ENCODE results near the genes FBXL16 and LMF1.

- RRBS = 2% methylated on average over 14 of the region's 45 CpGs
Observed at GRCh38 chr16:705345-705663, 297 bp downstream of the FBXL16 start.

- RRBS = 3% methylated on average over 29 of the region's 80 CpGs
Observed at GRCh38 chr16:705664-706166, at the start of gene FBXL16. TSS of gene FBXL16 (minus strand) at chr16:705801.

- RRBS = 3% methylated on average over 31 of the region's 66 CpGs
Observed at GRCh38 chr16:715659-716599, 1.0 kb downstream of the METRN start.

DNA sequence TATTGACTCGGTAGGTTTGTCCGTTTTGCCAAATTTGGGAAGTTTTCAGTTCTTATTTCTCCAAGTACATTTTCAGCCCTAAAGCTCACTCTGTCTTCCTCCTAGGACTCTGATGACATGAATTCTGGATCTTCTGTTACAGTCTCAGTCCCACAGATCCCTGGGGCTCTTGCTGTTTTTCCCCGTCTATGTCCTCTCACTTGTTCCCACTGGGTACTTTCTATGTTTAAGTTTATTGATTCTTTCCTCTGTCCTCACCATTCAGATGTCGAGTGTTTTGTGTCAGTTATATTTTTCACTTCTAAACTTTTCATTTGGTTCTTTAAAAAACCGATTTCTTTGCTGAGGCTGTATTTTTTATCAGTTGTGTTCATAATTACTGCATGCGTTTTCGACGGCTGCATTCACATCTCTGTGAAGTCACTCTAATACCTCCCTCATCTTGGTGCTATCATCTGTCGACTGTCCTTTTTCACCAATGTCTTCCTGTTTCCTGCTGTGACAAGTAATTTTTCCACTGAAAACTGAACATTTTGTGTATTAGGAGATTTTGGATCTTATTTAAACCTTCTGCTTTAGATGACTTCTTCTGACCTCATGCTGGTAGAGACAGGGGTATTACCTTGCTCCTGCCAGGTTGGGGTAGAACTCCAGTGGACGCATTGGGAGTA, 65.3 kb upstream of the GNG13 start:
- RRBS = no CpG with 5 or more reads among the region's 10 CpGs

DNA sequence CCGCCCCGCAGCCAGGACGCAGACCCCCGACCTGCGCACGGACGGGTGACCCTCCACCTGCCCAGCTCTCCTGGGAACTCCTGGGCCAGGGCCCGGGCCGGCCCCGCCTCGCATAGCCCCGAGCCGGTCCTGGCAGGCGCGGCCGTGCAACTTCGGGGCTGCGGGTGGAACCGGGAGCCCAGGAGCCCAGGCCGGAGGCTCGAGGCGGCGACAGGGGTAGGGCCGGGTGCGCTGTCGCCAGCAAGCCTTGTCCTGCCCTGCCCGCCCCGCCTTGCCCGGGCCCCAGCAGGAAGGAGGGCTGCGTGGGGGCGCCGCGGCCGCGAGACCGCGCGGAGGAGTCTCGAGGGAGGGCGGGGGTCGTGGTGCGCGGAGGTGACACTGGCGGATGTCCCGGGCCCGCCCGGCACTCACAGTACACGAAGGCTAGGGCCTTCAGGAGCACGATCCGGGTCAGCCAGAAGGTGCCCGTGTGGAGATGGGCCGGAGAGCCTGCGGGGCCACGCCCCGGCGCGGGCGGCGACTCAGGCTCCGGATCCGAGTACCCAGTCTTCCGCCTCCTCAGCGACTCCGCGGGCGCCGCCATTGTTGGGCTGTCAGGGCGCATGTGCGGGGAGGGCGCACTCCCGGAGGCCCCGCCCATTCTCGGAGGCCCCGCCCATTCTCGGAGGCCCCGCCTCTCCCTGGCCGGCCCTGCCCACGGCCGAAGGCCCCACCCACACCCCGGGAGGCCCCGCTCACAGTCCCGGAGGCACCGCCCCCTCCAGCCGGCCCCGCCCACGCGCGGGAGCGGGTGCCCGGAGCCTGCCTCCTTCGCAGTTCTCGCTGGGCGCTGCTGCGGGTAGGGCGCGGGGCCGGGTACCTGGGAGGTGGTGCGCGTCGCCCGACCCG, at the start of gene LMF1:
LMF1 (minus strand) TSS at position 608 of the 888 bp plus-strand sequence.
- RRBS = 4% methylated on average over 42 of the region's 102 CpGs

GRCh38 chr16:1014532-1015305, 33.1 kb downstream of the SOX8 start:
- RRBS = 75% methylated on average over 9 of the region's 27 CpGs

GRCh38 chr16:1090162-1090802, 5.8 kb downstream of the C1QTNF8 start:
- RRBS = 10% methylated on average over 17 of the region's 28 CpGs

DNA sequence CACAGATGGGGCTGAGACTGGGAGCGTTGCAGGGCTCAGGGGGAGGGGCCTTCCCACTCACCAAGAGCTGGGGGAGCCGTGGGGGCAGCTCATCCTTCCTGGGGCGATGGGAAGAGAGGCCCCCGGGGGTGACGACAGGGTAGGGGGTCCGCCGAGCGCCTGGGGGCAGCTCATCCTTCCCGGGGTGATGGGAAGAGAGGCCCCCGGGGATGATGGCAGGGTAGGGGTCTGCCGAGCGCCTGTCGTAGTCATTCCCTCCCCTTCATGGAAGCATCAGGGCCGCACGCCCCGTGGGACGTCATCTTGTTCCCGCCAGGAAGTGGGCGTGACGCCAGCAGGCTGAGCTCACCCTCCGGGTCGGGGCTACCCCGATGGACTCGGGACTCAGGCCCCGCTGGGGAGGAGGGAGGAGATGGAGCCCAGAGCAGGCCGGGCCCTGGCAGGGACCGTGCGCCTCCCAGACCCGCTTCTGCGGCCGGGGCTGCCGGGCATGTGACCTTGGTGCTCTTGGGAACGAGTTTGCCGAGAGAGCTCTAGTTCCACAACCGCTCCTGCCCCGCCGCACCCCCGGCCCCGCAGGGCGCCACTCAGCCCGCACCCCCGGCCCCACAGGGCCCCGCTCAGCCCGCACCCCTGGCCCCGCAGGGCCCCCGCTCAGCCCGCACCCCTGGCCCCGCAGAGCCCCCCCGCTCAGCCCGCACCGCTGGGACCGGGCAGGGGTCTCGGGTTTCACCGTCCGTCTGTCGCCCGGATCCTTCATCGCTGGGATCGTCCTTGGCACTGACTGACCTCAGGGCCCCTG, 5.5 kb downstream of the CACNA1H start:
- RRBS = 65% methylated on average over 24 of the region's 59 CpGs

DNA sequence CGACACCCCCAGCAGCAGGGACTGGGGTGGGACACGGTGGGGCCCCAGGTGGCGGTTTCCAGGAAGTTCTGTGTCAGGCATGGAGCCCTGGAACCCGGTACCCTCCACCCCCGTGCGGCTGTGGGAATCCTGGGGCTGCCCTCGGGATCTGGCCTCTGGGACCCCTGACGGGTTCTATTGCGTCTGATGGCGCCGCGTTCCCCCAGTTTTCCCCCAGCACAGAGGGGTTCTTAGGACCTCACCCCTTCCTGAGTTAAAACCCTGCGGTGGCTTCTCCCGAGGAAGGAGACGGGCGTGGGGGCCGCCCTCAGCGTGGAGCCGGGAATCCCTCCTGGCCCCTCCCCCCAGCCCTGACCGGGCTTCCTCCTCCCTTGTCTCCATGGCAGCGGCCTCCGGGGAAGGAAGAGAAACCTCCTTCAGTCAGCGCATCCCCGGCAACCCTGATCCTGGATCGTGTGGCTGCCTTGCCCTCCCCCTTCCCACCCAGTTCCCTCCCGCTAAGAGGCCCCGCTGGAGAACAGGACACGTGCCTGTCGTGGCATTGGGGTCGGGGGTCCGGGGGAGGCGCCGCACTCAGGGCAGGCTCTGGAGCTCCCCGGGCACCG, 30.3 kb downstream of the CACNA1H start:
- RRBS = 42% methylated on average over 6 of the region's 35 CpGs

GRCh38 chr16:1210794-1211270, 14.2 kb downstream of the TPSG1 start:
- RRBS = 85% methylated on average over 3 of the region's 25 CpGs

DNA sequence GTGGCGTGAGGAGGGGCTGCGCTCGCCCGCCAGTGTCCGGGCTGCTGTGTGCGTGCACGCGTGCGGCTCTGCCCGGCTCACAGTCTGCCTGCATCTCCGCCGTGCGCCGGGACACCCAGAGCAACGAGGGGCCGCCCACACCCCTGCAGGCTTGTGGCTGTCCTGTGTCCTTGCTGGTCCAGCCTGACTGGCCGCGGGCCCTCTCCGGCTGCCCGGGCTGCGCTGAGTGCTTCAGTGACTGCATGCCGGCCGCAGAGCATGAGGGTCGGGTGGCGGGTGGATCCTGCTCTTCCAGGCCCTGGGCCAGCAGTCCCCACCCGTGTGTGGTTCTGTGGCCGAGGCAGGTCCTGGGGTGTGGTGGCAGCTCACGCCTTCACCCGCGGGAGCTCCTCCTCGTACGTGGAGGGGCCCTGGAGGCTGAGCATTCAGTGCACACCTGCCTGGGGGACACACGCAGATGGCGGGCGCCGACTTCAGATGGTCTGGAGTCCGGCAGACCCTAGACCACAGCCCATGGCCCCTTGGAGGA, 12.3 kb downstream of the TPSG1 start:
- RRBS = 94% methylated on average over 7 of the region's 37 CpGs

DNA sequence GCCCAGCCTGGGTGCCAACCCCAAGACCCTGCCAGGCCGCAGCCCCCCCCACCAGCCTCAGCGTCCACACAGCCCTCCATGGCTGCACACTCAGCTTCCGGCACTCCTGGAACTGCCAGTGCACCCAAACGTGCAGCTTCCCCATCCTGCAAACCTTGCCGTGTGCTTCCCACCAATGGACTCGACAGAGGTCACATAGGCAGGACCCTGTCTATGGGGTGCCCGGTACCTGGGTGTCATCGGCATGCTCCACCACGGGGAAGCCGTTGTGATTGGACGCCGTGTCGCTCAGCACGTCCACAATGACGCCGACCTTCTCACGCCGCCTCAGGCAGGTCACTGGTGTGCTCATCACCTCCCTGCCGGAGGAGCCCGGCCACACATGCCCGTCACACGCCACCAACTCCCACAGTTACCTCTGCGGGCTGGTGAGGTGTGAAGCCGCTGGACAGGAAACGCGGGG, 3.8 kb upstream of the CCDC154 start:
- RRBS = no CpG with 5 or more reads among the region's 26 CpGs

DNA sequence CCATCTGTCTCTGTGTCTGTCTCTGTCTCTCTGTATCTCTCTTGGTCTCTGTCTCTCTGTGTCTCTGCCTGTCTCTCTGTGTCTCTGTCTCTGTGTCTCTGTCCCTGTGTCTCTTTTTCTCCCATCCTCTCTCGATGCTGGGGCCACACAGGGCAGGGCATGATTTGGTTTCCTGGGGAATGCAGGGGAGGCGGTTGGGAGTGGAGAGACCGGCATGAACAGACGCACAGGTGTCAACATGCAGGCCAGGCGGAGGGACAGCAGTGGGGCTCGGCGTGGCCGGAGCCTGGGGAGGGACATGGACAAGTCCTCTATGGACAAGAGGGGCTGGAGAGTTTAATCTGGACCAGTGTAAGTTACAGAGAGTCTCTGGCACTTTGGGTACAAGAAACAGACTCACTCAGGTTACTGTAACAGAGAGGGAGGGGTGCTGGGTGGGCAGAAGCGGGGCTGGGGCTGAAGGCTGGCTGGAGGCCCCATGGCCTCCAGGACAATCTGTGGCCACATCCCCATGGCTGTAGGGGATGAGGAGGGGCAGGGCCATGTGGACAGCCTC, 19.8 kb downstream of the TMEM204 start:
- RRBS = 92% methylated on average over 6 of the region's 9 CpGs

- RRBS = no CpG with 5 or more reads among the region's 13 CpGs
Observed at GRCh38 chr16:1556162-1556597, 22.7 kb downstream of the TMEM204 start.

DNA sequence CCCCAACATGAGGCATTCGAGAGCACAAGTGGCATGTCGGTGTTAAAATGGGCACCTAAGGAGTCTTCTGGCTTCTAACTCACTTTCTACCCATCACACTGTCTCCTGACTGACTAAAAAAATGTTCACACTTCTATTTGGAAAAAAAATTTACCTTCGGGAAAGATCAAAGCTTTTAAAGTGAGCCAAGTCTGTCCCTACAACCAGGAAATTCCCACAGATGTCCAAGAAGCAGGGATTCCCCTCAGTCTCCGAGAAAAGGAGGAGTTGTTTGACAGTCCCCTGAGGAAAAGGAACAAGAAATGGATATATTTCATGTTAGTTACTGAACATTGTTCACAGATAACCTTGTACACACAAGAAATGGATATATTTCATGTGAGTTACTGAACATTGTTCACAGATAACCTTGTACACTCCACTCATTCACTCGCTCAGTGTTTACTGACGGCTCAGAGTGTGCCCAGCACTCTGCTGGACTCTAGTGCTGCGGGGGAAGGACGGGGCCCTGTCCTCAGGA, 37.8 kb downstream of the TMEM204 start:
- RRBS = no CpG with 5 or more reads among the region's 8 CpGs

DNA sequence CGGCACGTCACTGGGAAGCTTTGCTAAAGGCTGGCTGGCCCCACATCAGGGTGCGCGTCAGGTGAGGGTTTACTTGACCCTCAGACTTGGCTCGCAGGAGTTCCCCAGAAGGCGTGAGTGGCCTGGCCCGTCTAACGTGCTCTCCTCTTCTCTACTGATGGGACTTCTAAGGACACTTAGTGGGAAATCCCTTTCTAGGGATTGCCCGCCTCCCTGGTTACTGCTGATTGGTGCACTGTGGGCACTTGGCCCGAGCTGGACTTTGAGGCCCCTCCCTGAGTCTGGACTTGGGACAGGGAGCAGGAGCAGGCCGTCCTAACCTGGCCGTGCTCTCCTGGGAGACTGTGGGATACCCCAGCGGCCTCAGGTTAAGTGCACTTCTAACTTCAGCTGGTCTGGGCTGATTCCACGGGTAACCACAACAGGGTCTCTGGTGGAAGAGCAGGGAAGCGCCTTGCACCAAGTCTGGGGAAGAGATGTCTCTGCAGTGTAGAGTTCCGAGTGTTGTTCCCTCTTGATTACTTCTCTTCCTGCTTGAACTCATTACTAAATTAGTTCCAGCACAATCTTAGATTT, 14.7 kb downstream of the IFT140 start:
- RRBS = no CpG with 5 or more reads among the region's 16 CpGs

DNA sequence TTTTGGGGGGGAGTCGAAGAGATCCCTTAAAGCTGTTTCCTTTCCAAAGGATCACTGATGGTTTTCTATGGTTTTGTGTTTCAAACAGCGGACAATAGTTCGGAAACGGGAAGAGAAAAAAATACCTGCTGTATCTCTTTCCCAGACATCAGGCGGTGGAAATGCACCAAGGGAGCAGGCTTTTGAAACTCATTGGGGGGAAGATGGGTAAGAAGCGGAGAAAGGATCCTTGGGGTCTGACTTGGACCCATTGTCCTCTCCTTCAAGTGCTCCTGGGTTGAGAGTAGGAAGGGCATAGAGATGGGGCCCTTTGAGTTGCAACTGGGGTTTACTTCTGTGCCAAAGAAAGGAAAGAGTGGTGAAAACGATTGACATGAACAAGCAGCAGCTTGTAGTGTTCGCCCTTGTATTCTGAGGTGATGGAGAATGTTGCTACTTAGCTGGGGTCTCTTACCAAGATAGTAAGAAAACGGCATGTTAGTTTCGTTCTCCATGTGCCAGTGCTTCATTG, 3.1 kb downstream of the CRAMP1 start:
- RRBS = no CpG with 5 or more reads among the region's 10 CpGs

DNA sequence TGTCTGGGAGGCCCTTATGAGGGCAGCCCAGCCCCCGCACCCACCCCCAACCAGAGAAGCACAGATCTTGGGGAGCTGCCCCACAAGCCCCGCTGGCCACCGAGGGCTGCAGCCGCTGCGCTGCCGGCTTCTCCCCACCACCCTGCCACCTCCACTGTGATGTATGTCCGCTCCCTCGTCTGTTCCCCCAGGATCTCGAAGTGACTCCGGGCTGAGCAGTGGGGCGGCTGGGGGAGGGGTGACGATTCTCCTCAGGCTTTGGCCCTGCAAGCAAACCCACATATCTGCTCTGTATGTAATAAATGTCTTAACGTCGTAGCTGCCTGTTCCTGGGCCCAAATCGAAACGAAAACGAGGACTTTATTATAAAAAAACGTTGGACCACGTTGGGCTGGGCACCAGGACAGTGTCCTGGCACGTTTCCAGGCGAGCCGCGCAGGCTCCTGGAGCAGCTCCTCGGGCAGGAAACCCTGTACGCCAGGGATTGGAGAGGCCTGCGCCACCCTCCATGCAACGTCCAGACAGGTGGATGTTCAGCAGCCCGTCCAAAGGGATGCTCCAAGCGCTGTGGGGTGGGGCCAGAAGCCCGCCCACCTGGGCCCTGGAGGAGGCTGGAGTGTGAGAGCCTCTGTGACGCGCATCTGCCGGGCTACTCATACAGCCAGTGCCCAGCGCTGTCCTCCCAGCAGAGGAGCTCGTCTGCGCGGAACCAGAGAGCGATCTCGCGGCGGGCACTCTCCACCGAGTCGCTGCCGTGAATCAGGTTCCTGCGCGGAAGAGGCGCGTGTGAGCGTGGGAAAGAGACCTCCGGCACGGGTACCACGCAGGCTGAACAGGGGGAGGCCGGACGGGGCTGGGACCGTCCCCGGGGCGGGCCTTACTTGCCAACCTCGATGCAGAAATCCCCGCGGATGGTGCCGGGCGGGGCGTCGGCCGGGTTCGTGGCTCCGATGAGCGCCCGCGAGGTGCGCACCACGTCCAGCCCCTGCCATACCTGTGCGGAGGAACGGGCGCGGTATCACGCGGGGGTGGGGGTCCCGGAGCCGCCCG, 1.0 kb downstream of the NME3 start:
- RRBS = 12% methylated on average over 12 of the region's 81 CpGs

- RRBS = no CpG with 5 or more reads among the region's 31 CpGs
Observed at GRCh38 chr16:1777327-1778055, 4.6 kb upstream of the MRPS34 start.

GRCh38 chr16:1778127-1779112, 4.0 kb downstream of the SPSB3 start:
- RRBS = 84% methylated on average over 9 of the region's 36 CpGs